Peyer's patch (tissue), 4 donors: ENCODE results near the gene MCM3AP.

DNA sequence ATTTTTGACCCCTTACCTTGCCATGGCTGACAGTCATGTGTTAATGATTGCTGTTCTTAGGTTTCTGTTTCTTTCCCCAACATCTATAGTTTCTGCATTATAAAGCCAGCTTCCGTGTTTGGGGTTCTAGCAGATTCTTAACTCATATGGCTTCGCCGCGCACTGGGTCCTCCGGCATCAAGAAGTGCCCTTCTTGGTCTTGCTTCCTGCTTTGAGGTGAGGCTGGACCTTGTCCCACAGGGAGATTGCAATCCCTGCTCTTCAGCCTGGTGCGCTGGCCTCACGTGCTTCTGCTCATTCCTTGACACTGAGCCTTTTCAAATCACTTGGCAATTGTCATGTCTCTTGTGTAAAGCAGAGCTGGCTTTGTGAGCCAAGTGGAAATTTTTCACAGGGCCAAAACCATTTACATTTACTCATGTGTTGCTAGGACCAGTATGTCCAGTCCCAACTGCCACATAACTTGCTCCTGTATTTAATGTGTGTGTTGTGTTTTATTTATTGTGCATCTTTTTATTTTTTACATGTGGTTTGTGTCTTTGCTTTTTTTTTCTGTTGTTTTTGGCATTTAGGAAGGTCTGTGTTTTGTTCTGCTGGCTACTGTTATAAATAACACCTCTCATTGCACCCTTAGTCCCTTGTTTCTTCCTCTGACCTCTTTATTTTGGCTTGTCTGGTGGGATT lies 134.9 kb upstream of the COL6A1 start:
- PRO-cap: no peak
- RAMPAGE, long total RNA, 4 experiments: no peak in any of the 4 experiments

DNA sequence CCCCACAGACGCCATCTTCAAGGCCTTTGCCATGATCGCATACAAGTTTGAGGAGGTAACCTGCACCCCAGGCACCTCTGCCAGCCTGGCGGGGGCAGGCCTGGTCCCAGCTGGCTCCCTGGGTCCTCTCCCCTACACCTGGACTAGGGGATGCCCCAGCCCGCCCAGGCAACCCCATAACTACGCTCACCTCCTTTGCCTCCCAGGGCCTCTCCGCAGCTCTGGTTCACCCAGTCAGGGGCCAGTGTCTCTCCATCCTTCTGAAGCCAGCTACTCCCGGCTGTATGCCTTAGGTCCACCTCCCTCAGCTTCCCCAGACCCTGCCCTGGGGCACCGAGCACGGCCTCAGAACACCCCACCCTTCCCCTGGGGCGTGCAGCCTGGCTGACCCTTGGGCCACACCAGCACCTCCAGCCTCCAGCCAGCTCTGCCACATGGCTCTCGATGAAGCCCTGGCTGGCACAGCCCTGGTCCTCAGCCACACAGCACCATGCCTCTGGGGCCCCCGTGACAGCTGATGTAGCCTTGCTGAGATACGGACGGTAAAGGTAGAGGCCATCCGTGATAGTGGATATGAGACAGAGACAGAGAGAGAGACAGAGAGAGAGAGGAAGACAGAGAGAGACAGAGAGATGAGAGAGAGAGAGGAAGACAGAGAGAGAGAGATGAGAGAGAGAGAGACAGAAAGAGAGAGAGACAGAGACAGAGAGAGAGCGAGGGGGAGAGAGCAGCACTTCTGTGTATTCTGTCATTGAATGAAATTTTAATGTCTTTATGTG lies 80.3 kb upstream of the COL6A1 start:
- PRO-cap: no peak
- RAMPAGE, long total RNA, 4 experiments: start-site peak on the plus strand in 1 of 4 experiments, centred at position 379 of the sequence, 5 reads per replicate

GRCh38 chr21:45983745-45984845 lies 2.5 kb downstream of the COL6A1 start:
- PRO-cap: no peak
- RAMPAGE, long total RNA, 4 experiments: no peak in any of the 4 experiments

GRCh38 chr21:45990522-45991066 lies 9.0 kb downstream of the COL6A1 start:
- PRO-cap: no peak
- RAMPAGE, long total RNA, 4 experiments: start-site peak on the plus strand in 1 of 4 experiments, at chr21:45990978-45991029 at its widest, 215 reads per replicate

GRCh38 chr21:46053072-46053650 lies 44.8 kb upstream of the COL6A2 start:
- PRO-cap: no peak
- RAMPAGE, long total RNA, 4 experiments: no peak in any of the 4 experiments

DNA sequence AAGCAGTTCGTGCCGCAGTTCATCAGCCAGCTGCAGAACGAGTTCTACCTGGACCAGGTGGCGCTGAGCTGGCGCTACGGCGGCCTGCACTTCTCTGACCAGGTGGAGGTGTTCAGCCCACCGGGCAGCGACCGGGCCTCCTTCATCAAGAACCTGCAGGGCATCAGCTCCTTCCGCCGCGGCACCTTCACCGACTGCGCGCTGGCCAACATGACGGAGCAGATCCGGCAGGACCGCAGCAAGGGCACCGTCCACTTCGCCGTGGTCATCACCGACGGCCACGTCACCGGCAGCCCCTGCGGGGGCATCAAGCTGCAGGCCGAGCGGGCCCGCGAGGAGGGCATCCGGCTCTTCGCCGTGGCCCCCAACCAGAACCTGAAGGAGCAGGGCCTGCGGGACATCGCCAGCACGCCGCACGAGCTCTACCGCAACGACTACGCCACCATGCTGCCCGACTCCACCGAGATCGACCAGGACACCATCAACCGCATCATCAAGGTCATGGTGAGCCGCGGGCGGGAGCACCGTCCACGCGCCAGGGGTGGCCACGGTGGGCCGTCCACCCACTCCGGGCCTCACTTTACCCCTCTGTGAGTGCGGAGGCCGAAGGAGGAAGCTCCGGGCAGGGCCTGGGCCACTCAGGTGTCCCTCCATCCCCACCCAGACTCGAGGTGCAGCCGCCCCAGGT lies 14.3 kb downstream of the COL6A2 start:
- PRO-cap: no peak
- RAMPAGE, long total RNA, 4 experiments: start-site peak on the plus strand in 1 of 4 experiments, centred at position 311 of the sequence, 124 reads per replicate

DNA sequence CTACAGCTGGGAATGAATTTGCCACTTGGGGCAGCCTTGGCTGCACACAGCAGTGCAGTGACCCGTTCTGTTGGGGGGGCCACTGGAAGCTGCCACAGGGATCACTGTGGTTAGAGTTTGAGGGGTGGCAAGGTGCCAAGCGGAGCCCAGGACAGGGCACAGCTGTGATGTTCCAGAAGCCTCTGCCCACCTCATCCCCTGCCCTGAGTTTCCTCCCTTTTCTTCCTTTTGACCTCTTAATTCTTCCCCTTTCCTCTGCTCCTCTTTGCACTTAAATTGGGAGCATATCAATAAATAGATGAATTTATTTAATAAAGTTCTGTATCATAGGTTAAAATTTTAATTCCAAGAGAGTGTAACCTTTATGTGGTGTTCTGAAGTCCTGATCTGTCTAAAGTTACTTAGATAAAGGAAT lies 17.2 kb downstream of the COL6A2 start:
- PRO-cap: no peak
- RAMPAGE, long total RNA, 4 experiments: no peak in any of the 4 experiments

DNA sequence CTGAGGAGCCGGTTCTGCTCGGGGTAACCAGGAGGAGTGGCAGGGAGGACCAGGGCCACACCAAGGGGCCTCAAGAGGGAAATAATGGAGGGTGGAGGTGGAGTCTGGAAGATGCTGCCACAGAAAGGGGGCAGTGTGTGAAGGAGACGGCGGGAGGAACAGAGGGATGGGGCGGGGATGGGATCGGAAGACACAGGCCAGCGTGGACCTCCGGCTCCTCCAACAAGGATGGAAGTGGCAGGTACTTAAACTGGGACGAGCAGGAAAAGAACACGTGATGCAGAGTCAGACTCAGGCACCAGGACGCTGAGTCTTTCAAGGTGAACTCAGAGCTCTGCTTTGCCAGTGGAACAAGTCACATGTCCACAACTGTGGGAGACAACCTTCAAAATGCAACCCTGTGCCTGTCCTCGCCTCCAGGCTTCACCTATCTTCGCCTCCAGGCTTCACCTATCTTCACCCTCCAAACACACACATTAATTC lies 27.7 kb upstream of the LSS start:
- PRO-cap: no peak
- RAMPAGE, long total RNA, 4 experiments: no peak in any of the 4 experiments

GRCh38 chr21:46264996-46265468 lies 20.4 kb downstream of the MCM3AP start:
- PRO-cap: no peak
- RAMPAGE, long total RNA, 4 experiments: start-site peak on the minus strand in 1 of 4 experiments, at chr21:46265326-46265379 at its widest, 31 reads per replicate

DNA sequence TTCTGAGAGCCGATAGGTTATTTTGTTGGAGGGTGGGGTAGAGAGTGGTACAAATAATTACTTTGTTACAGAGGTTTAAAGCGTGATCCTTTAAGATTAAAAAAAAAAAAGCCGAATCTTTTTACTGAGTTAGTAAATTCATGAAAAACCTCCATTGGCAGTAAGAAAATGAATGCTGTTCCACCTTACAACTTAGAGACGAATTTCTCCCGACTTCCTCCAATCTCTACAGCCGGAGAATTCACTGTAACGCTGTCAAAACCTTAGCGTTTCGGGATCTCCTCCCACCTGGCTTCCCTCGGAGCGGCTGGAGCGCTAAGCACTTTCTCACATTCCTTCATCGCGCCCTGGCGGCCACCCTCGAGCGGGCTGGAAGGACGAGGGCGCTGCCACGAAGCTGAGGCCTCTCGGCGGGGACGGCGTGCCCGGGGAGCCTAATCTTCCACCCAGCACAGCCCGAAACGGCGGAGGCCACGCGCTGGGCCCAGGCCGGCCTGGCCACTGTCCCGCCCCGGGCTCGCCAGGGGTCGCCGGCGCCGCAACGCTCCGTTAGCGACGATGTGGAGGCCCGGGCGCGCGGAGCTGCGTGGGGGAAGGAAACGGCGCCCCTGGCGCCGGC lies at the start of gene MCM3AP:
Gene MCM3AP (minus strand): TSS at position 97 of the 619 bp plus-strand sequence.
- PRO-cap: unidirectional peak, plus-strand start at position 363 of the sequence
- RAMPAGE, long total RNA, 4 experiments: no peak in any of the 4 experiments

GRCh38 chr21:46363454-46363938 lies 39.5 kb downstream of the PCNT start:
- PRO-cap: no peak
- RAMPAGE, long total RNA, 4 experiments: no peak in any of the 4 experiments

- PRO-cap: no peak
- RAMPAGE, long total RNA, 4 experiments: no peak in any of the 4 experiments
Observed at GRCh38 chr21:46515054-46515630, 56.5 kb downstream of the DIP2A start.

- PRO-cap: no peak
- RAMPAGE, long total RNA, 4 experiments: no peak in any of the 4 experiments
Observed at GRCh38 chr21:46529712-46530534, 71.2 kb downstream of the DIP2A start.

DNA sequence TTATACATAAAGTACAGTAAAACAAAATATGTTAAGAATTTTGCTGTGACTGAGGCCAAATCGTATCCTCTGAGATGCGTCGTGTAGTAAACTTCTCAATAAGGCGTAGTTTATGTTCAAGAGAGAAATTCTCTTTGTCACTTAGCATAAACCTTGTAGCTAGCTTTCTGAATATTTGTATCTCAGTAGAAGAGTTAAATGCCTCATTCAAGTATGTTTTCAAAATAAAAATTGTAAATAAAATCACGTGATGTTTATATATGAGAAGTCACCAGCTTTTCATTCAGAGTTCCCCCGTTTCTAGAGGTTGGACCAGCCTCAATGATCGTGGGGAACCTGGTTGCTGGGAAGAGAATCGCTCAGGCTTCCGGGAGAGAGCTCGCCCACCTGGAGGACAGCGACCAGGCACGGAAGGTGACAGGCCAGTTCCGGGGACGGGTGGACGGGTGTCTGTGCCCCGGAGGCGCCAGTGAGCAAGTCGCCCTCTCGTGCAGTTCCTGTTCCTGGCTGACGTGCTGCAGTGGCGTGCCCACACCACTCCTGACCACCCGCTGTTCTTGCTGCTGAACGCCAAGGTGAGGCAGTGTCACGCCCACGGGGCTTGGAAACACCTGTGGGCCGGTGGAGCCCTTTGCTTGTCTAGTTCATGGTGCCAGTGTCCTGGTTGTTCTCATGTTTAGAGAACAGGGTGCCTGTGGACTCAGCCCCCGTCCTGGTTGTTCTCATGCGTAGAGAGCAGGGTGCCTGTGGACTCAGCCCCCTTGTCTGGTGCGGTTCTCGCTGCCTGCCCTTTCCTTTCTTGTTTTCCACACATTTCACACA lies 53.3 kb downstream of the S100B start:
- PRO-cap: unidirectional peak, plus-strand start at position 498 of the sequence
- RAMPAGE, long total RNA, 4 experiments: no peak in any of the 4 experiments

GRCh38 chr21:46552160-46553031 lies 52.5 kb downstream of the S100B start:
- PRO-cap: no peak
- RAMPAGE, long total RNA, 4 experiments: no peak in any of the 4 experiments

- PRO-cap: no peak
- RAMPAGE, long total RNA, 4 experiments: no peak in any of the 4 experiments
Observed at GRCh38 chr21:46554046-46554412, 50.9 kb downstream of the S100B start.